ENCODE measurements around a stretch of chr11.

GRCh38 chr11:96011850-96012790 lies 88.2 kb upstream of the MTMR2 start:
- RRBS = no CpG with 5 or more reads among the region's 9 CpGs

GRCh38 chr11:96013942-96014746 lies 90.2 kb upstream of the MTMR2 start:
- RRBS = no CpG with 5 or more reads among the region's 11 CpGs

DNA sequence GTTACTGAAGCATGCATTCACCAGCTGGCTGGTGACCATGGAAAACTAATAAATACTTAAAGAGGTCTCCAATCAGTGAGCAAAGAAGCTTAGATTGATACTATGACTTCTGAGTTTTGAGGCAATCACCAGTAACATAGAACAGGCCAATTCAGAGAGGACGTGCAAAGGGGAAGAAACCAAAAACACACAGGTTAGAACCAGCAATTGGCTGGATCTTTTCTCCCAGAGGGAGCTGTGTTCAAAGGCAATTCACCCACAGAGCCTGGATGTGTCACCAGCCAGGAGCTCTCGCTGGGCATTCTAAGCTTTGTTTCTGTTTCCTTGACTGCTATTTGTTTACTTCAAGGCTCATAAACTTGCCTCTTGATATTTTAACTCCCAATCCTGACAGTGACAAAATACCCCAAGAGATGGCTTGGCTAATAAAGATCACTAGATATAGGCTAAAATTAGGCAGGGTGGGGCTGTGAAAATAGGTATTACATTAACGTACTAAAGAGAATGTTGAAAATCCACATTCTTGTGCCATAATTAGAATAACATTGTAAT lies 113.6 kb upstream of the MTMR2 start:
- RRBS = no CpG with 5 or more reads among the region's 3 CpGs

DNA sequence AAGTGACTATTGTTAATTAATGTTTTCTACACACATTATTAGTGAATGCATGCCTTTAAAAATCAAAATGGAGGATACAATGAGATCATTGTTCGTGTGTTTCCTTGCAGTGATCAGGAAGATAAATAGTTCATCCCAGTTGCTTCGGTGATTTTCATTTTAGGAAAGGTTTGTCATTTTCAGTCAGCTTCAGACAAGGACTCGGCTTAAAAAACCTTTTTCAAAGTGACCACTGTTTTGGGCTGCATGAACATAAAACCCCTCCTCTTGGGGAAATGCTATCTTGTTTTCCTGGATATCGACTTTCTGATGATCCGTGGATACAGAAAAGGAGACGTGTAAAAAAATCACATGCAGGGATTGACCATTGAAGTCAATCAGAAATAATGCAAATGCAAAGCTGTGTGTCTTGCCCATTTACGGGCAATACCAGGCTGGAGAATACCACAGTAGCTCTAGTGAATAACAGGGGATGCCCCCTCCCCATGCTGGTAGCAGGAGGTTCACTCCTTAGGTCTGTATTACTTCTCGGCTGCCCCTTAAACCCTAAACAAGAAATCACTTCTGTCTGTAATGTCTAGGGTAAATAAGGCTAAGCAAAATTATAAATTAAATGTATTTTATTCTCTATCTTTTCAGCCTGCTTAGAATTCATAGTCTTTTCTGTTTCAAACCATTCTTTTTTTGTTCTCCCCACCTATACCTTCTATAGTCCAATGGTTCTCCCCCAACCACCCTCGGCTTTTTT lies 146.7 kb downstream of the MAML2 start:
- RRBS = no CpG with 5 or more reads among the region's 9 CpGs

DNA sequence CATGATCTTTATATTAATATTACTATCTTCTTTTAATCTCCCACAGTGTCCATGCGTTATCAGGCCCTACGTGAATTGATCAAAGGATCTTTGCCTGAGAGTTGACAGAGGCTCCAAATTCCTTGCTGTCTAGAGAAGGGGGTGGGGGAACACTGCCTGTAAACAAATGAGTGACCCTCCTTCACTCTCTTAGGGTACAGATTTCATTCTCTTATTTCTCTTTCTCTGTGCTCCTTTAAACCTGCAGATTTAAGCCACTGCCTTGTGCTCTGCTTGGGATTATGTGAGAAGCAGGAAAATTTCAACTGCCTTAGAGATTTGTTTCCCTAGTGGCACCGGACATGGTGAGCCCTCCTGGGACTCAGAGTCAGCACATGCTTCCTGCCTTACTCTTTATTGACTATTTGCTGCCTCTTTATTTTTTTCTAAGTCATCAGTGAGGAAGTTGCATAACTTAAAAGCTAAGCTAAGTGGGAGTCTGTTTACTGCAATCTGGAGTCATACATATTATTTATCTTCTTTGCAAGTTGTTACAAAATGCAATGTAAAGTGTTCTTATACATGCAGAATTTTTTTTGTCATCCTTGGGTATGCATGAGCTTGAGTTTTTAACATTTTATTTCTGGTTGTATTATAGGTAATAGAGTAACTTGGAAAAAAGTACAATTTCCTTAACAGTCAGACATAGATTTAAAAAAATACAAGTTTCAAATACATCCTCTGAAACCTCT lies 122.8 kb downstream of the MAML2 start:
- RRBS = no CpG with 5 or more reads among the region's 3 CpGs

GRCh38 chr11:96242369-96243079 lies 100.5 kb downstream of the MAML2 start:
- RRBS = no CpG with 5 or more reads among the region's 2 CpGs

DNA sequence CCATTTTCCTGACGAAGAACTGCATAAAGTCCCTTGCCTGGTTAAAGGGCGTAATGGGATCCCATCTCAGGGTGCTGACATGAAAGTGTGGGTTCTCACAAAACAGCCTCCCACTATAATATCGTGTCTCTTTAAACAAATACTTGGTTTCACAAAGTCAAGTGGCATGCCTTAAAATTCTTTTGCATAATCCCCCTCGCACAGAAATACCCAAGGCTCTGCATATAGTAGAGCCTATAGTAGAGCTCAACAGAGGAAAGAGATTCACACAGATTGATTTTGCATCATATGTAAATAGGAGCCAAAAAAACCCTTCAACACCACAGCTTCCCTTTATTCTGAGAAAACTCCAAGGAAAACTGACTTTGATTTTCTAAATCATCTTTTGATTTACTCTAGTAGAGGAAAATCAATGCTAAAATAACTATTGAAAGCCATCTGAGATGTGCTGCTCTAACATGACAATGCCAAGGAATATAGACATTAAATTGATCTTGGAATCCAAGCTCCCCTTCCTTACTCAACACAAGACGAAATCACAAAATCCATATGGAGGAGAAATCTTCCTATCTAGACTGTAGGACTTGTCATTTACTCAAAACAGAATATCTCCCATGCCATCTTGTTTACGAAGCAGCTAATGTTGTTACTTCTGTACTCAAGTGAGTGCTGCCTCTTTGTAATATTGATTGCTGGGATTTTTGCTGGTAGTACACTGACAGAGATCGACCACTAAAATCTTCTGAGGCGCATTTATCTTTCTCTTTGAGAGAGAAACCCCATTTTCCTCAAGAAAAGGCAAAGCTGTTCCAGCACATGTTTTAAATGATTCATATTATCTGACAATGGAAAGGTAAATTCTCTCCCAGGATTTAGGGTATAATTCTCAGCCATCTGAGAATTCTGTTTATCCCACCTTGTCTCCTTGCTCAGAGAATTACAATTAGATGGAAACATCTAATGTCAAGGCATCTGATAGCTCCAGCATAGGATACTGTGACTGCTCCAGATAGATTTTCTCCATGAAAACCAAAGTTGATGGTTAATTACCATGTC lies 89.8 kb downstream of the MAML2 start:
- RRBS = no CpG with 5 or more reads among the region's 8 CpGs

GRCh38 chr11:96256270-96256689 lies 86.7 kb downstream of the MAML2 start:
- RRBS = no CpG with 5 or more reads among the region's 4 CpGs

DNA sequence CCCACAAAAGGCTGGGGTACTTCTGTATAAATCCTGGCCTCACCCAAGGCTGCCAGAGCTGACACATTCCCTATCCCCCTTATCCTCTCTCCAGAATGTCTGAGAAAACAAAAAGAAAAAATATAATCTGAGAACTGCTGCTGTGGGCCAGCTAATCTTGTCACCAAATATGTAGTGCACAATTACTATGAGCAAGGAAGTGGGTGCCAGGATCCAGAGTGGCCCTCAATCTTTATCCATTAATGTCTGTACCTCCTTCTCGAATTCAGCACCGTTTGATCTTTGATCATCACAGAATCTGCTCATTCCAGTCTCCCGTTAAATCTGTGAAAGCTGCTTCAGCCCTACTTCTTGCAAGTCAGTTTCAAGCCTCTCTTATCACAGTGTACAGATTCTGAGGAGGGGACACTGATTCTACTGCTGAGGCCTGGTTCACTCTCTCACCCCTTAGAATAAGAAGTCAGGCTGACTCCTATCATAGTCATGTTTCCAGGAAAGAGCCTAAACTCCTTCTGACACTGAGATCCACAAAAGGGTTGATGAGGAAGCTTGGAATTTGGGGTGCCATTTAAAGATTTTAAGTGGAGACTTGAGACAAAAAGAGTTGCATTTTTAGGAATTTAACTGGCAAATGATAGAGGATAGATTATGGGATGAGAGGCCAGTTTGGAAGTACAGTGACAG lies 39.1 kb downstream of the MAML2 start:
- RRBS = no CpG with 5 or more reads among the region's 3 CpGs

DNA sequence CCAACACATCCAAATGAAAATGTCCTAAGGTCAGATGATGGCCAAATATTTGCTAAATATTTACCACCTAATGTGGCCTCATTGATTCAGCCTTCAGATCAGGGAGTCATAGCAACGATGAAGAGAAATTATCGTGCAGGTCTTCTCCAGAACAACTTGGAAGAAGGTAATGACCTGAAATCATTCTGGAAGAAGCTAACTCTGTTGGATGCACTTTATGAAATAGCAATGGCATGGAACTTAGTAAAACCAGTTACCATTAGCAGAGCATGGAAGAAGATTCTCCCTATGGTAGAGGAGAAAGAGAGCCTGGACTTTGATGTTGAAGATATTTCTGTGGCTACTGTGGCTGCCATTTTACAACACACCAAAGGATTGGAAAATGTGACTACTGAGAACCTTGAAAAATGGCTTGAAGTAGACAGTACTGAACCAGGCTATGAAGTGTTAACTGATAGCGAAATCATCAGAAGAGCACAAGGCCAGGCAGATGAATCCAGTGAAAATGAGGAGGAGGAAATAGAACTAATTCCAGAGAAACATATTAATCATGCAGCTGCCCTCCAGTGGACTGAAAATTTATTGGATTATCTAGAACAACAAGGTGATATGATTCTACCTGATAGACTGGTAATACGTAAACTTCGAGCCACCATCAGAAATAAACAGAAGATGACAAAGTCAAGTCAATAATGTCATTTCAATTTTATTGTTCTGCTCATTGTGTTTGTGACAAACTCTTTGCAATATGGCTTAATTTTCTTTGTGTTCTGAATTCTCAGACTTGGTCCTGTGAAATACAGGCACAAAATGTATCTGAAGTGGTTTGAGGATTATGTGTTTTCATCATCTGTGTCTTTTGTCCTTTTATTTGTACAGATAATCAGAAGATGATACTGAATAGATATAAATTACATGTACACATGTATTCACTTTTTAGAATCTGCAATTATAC lies 2.0 kb downstream of the JRKL start:
- RRBS = no CpG with 5 or more reads among the region's 5 CpGs

- RRBS = no CpG with 5 or more reads among the region's 31 CpGs
Observed at GRCh38 chr11:96411267-96411876, 21.6 kb downstream of the JRKL start.

DNA sequence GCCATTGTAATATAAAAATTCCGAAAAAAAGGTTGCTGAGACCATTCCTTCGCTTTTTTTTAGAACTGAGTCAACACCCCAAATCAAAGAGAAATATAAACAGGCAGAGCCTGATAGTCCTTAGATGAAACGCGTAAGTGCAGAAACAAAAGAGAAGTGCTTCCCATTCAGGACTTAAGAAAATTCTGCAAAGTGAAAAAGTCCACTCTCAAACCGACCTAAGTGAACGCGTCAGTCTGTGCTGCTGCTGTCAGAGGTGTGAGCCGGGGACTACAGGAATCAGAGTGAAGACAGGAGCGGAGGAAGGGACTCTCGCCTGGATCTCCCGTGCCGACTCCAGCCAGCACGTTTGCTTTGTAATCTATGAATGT lies 510 bp upstream of the CNTN5 start:
- RRBS = no CpG with 5 or more reads among the region's 13 CpGs

DNA sequence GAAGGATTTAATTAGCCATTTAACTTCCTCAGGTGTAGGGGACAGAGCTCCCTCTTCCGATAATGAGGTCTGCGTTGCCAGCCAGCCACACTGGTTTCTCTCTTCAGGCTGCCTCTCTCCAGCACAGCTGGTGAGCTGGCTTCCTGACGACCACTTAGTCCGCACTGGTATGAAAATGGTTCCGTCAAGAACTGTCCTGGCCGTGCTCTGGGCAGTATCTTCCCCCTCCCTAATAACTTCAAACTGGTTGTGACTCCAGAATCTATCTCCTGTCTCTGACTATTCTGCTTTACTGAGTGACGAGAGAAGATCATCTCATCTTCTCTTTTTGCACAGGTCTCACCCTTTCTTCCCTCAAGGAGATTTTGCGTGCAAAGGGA lies 49.2 kb downstream of the CNTN5 start:
- RRBS = no CpG with 5 or more reads among the region's 8 CpGs

GRCh38 chr11:100719259-100719713 lies 32.2 kb downstream of the ARHGAP42 start:
- RRBS = no CpG with 5 or more reads among the region's 1 CpG

DNA sequence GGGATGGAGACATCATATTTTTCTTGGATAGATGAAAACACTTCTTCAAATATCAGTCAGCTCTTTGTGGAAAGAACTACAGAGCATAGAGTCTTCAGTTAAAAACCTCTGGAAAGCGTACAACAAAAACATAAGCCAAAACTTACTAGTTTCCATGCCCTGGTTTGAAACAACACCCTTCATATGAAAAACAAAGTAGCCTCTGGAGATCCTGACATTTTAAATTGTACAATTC lies 7.0 kb upstream of the CEP126 start:
- RRBS = no CpG with 5 or more reads among the region's 1 CpG

DNA sequence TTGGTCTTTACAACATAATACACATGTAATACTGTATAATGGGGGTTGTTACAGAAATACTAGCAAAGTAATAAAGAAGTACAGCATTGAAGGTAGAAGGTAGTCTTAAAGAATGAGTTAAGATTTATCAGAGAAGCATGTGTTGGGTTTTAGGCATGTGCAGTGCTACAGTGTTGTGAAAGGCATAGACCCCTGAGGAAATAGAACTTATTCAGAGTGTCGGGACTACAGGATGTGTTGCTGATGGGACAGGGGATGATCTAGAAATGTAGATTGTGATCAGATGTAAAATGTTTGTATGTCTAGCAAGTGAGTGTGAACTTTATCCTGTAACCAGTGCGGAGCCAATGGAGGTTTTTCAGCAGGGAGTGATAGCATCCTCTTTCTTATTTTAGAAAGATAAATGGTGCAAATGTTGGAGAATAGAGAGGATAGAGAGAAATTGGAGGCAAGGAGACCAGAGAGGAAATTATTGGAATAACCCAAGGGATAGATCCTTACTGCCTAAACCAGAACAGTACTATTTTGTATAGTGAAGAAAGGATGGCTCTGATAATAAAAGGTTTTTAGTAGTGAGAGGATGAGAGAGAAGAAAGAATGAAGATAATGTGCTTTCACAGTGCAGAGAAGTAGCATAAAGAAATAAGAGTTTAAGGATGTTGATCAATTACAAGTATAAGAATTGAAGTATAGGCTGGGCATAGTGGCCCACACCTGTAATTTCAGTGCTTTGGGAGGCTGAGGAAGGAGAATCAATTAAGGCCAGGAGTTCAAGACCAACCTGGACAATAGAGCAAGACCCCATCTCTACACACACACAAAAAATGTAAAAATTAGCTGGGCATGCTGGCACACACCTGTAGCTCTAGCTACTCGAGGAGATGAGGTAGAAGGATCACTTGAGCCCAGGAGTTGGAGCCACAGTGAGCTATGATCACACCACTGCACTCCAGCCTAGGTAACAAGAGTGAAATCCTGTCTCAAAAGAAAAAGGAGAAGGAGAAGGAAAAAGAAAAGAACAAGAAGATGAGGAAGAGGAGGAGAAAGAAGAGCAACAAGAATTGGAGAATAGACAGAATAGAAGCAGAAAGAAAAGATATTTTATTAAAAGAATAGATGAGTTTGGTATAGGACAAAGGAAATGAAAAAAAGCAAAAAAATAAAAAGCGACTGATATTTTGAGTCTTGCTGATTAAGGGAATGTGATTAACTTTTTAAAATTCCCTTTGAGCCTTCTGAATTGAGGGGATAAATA lies 34.6 kb upstream of the ANGPTL5 start:
- RRBS = no CpG with 5 or more reads among the region's 4 CpGs

- RRBS = no CpG with 5 or more reads among the region's 4 CpGs
Observed at GRCh38 chr11:102179418-102179845, 69.2 kb downstream of the YAP1 start.

DNA sequence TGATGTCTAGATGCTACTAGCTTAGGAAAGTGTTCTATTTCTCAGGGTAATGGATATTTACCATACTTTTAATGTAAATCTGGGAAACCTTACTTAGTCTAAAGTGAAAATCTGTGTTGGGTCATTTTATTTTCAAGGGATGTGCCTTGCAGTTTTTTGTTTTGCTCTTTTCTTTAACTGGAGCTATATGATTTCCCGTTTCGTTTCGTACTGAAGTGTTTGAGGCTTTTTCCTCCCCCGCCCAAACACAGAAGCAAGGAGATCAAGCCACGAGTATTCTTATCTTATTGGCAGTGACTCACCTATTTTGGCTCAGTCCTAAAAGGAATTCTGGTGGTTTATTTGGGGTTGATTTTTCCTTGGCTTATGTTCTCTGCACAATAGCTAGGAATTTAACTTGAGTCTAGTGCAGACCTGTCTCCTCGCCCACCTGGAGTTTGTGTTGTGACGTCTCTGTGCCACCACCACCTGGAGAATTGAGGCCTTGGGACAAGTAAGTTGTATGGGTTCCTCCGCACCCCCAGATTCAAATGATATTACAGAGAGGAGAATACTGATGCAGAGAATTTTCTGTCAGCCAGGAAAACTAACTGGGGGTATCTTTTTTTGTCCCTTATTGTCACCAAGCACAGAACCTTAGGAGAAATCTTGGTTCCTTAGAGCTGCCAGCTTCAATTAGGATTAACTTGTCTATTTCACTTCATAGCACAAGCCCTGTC lies 90.5 kb upstream of the BIRC3 start:
- RRBS = no CpG with 5 or more reads among the region's 8 CpGs

GRCh38 chr11:102229659-102230359 lies 87.5 kb upstream of the BIRC3 start:
- RRBS = no CpG with 5 or more reads among the region's 3 CpGs

DNA sequence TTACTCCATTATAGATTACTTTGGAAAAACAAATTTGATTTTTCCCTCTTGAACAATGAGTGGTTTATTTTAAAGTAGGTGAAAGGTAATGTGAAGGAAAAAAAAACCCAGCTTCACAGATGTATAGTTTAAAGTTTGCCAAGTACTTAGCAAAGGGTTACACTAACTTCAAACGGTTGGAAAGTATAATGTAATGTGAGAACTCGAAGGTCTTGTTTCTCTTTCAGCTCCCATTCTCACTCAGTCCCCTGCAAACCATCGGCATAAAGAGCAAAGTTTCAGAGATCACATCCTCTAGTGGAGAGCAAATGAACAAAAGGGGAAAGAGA lies 37.7 kb upstream of the BIRC3 start:
- RRBS = no CpG with 5 or more reads among the region's 3 CpGs